Skeletal muscle satellite cell (primary cell): ENCODE data around the genes PRKG1, IPMK and BICC1.

DNA sequence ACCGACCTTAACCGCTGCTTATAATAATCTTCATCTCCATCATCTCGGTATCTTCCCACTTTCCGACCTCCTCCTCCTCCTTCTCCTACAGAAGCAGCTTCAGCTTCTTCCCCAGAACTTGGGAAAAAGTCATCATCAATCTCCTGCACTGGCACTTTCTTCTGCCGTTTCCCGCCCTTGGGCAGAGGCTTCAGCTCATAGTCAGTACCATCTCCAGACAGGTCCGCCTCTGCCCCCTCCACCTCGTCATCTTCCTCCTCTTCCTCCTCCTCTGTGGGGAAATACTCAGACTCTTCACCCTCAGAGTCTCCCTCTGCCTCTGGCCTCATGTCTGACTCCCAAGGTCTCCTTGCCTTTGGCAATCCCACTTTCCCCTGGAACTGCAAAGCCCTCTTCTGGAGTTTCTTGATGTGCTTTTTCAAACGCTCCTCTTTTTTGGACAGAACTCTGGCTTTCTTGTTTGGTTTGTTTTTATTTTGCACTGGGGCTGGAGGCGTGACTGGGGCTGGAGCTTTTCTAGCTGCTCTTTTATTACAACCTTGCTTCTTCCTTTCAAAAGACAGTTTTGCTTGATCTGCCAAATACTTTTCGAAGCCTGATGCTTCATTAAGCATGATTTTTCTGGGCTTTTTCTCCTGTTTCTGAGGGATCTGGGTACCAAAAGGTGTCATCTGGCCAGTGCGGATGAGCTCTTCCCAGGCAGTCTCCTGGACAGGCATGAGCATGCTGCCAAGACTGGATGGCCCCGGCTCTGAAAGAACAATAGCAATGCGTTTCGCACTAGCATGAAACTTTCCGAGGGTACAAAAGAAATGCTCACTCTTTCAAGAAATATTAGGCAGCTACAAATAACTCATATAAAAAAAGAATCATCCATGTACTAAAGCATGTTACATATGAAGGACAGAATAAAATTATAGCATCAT is 14.6 kb downstream of the ERCC6 start:
- CAGE, long polyA plus RNA: no peak

GRCh38 chr10:50374245-50375456 is 123.3 kb upstream of the ASAH2 start:
- CAGE, long polyA plus RNA: no peak

DNA sequence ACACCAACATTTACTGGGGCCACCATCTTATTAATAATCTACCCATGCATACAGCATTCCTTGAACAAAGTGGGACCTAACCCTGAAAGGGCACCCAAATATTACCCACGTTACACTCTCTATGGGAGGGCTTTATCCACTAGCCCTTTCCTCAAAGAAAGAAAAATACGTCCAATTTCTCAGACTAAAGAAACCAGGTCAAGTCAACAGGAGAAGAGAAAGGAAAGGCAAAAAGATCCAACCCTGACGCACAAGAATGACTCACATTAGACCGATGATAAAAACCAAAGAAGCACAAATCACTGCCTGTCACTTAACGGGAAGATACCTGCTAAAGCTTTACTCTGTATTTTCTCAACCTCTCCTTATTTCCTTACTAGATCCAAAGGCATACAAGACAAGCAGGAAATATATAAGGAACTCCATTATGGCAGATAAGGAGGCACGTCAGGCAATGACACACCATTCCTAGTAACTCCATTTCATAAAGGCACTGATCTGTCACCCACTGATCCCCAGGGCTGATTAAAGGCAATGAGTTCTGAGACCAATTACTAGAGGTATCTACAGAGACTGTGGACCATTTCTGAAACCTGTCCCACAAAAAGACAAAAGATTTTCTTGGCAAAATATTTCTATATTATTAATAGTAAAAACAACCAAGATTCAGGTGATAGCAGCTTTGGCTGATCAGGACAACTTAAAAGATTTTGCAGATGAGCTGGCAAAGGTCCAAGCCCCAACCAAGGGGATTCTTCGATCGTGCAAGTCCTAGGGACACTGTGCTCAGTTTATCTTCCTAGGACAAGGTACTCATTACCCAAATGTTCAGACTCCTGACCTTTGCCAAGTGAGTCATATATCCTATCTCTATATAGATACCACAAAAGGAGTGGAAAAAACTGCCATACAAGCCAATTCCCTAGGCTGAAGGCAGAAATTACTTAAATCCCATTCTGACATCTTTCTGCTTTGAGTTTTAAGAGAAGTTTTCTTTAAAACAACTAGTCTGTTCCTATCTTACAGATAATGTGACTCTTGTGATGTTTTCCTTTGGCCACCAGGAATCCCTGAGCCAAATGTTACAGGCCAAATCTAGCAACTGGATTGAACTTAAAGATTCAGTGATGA is 142.2 kb upstream of the ASAH2 start:
- CAGE, long polyA plus RNA: no peak

DNA sequence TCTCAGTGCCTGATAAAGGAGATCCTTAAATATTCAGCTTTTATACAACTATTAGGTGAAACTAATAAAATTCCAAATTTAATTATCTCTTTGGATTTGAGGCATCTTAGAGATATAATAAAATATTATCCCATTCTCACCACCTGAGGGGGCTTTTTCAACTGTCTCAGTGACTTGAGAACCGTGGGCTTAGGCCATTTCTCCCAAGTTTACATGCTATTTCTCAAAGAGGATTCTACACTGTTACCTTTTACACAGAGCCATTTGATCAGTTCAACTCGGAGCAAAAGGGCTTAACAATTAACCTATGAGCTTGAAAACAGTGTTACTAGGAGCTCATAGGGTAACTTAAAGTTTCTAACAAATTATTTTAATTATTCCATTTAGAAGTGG is 165.1 kb upstream of the ASAH2 start:
- CAGE, long polyA plus RNA: no peak

DNA sequence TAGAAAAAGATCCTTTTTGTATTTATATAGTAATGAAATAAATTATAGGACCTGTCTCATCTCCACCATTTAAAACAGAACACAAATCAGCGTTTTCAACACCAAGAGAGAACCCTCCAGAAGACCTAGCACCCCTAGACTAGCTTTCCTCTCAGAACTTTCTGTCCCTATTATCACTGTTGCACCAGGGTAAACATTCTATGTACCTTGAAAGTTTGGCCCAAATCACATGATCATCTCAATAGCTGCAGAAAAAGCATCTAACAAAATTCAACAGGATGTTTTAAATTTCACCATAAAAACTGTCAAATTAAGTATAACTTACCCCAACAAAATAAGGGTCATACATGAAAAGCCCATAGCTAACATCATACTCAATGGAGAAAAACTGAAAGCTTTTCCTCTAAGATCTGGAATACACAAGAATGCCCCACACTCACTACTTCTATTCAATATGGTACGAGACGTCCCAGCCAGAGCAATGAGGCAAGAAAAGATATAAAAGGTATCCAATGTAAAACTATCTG is 50.9 kb downstream of the SGMS1 start:
- CAGE, long polyA plus RNA: no peak

- CAGE, long polyA plus RNA: no peak
These were observed 25.0 kb upstream of the SGMS1 start for GRCh38 chr10:50648658-50649180.

DNA sequence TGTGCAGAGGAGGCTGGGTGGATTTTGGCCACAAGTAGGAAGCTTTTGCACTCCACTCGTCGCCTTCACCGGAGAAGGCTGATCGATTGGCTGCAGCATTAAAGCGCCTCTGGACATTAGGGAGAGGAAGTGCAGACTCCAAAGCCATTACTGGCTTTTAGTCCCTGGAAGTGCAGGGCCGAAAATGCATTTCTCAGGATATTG is 81.7 kb upstream of the PRKG1 start:
- CAGE, long polyA plus RNA: no peak

GRCh38 chr10:51074282-51075163 is at the start of gene PRKG1:
PRKG1 (plus strand) TSS chr10:51074487.
- CAGE, long polyA plus RNA: no peak

DNA sequence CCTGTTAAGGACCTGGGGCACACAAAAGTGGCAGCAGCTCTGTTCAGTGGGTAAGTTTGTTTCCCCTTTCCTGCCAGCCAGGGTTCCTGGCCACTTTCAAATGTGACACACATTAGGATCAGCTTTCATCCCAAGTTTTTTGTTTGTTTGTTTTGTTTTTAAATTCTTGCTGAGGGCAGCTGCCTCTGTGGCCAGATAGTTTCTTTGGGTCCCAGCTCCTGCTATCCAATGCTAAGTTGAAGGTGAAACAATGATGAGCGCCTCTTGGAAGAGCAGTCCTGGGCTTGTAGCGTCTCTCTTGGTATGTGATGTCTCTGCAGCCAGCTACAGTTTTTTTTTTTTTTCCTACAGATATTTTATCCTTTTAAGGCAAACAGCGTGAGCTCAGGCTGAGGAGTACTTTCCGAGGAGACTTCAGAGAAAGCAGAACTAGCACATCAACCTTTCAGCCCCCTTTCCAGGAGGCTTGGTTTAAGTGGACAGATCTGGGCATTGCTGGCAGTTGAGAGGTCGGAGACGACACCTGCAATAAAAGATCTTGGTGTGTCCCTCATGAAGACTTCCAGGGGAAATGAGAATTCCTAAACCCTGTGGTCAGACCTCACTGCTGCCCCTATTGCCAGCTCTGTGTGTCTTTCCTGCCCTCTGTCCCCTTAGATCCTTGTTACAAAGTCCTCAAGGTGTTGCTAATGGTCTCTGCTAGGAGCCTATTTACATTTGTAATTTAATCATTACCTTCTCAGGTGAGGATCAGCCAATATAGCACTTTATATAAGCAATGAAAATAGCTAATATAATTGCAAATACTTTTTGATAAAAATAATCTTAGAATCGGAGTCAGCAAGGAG is 9.1 kb downstream of the PRKG1 start:
- CAGE, long polyA plus RNA: no peak

DNA sequence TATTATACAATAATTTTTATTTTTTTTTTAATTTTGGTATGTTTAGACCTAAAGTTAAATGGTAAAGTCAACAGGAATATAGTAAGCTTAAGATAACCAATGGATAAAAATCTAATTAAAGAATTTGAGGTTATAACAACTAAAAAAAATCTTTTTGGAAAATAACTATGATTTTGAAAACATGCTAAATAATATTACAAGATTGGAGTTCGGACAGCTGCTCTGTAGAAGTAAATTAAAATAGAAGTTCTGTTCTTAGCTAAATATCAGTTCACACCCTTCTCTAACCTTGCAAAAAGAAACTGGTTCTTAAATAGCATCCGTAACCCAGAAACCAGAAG is 164.6 kb downstream of the PRKG1 start:
- CAGE, long polyA plus RNA: no peak

- CAGE, long polyA plus RNA: no peak
These were observed 207.8 kb downstream of the PRKG1 start for GRCh38 chr10:51281815-51282745.

DNA sequence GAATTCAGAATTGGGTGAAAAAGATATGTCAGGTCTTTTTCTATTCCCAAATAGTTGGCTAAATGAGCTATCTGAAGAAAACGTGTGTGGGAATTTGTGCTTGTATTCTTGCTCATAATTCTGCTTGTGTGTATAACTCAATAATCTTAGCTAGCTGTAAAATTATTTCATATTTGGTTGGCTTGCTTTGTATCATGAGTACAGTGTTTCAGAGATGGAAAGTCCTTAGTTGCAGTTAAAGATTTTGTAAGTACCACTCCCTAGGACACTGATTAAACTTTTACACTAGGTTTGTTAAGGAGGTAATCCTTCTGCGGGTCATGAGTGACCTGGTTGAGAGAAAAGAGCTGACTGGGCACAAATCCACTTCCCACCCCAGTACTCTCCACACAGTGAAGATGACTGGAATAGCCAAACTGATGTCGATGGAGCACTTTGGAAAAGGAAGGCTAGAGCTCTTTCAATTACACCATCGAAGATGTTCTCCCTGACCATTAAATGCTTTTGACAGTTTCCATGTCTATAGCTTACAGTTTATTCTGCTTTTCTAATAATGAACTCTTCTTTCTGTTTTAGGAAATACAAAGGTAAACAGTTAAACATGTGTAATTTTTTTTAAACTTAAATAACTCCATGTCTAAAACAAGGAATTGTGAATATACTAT is 191.9 kb downstream of the CSTF2T start:
- CAGE, long polyA plus RNA: no peak

DNA sequence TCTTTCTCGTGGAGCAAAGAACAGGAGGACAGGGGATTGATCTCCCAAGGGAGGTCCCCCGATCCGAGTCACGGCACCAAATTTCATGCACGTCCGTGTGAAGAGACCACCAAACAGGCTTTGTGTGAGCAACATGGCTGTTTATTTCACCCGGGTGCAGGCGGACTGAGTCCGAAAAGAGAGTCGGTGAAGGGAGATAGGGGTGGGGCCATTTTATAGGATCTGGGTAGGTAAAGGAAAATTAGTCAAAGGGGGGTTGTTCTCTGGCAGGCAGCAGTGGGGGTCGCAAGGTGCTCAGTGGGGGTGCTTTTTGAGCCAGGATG is 275.1 kb upstream of the DKK1 start:
- CAGE, long polyA plus RNA: no peak

GRCh38 chr10:52774469-52775216 is 2.1 kb upstream of the MBL2 start:
- CAGE, long polyA plus RNA: no peak

- CAGE, long polyA plus RNA: no peak
These were observed 461.3 kb downstream of the ZWINT start for GRCh38 chr10:55899480-55900467.

DNA sequence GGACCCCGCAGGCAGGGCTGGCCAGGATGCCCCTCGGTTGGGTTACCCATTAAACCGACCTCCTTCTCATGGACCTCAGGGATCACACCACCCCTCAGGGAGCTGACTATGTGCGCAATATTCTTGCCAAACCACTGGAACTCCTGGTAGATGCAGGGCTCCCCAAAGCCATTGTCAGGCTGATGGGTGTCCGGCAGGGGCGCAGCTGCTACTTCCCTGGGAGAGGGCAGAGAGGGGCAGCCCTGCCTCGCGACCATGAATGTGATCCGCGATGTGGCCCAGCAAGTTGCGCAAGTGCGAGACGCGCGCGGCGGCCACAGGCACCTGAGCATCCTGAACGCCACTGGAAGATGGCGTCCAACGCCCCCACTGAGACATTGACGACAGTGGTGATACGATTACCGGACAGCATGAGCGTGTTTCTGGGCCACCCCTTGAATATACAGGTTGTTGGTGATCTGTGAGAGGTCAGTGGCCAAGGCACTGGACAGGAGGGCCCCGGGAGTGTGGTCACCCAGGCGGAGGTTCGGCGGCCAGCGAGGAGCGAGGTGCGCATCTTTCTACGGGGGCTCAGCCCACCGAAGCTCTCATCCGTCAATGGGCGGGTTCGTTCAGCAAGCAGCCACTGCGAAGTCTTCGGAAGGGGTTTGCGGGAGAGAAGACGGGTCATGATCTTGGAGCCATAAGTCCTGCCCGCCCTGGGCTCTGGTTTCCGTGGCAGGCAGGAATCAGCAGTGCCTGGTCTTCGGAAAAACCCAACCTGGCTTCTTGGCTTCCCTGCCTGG is 161.1 kb downstream of the IPMK start:
- CAGE, long polyA plus RNA: no peak

DNA sequence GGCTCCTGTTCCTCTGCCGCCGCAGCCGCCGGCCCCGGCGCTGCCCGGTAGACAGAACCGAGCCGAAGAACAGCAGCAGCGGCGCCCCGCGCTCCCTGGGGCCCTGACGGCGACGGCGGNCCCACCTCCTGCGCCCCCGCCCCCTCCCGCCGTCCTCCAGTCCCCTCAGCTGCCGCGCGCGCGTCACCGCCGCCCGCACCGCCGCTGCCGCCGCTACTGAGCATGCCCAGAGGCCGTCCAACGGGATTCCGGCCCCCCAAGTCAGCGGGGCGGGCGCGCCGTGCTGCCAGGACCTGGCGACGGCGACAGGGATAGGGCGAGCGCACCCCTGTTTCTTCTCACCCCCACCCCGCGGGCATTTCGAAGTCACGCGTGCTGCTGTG is at the start of gene IPMK:
IPMK (minus strand) TSS at position 71 of the 383 bp plus-strand sequence.
- CAGE, long polyA plus RNA: no peak

DNA sequence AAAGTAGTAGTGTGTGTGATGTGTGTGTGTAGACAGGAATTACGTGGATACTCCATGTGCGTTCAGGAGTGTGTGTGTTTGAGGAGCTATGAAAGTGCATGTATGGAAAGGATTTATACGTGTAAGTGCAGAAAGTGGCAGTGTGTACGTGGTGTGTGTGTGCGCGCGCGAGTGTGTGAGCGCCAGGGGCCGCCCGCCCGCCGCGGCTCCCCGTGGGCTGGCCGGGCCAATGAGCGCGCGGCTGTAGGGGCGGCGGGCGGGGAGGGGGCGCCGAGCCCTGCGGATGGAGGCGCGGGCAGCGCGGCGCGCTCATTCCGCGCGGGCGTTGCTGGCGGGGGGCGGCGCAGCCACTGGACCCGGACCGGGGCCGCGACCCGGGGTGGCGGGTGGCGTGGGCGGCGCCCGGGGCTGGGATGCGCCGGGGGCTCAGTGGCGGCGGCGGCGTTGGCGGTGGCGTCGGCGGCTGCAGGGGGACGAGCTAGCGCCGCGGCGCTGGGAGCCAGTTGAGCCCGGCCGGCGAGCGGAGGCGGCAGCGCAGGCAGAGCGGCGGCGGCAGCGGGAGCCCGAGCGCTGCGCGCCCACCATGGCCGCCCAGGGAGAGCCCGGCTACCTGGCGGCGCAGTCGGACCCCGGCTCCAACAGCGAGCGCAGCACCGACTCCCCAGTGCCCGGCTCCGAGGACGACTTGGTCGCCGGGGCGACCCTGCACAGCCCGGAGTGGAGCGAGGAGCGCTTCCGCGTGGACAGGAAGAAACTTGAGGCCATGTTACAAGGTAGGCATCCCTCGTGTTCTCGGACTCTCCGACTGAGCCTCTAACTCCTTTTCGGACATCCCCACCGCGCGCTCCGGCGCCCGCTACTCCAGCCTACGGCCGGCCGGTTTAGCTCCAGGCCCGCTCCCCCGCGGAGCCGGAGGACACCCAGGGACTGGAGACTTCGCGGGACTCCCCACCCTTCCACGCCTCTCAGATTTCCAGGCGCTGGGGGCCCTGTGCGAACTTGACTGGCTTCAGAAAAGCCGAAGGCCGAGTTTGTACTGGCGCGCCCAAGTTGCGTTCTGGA is at the start of gene BICC1:
BICC1 (plus strand) TSS at position 312 of the 1,062 bp plus-strand sequence.
- CAGE, long polyA plus RNA: no peak

DNA sequence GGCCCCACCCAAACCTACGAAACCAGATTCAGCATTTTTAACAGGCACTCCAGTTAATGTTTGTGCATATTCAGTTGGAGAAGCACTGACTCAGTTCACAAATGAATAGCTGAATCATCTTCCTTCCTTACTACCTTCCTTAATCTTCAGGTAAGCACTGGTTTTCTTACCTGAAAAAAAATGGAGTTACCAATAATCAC is 122.5 kb downstream of the SLC16A9 start:
- CAGE, long polyA plus RNA: no peak

DNA sequence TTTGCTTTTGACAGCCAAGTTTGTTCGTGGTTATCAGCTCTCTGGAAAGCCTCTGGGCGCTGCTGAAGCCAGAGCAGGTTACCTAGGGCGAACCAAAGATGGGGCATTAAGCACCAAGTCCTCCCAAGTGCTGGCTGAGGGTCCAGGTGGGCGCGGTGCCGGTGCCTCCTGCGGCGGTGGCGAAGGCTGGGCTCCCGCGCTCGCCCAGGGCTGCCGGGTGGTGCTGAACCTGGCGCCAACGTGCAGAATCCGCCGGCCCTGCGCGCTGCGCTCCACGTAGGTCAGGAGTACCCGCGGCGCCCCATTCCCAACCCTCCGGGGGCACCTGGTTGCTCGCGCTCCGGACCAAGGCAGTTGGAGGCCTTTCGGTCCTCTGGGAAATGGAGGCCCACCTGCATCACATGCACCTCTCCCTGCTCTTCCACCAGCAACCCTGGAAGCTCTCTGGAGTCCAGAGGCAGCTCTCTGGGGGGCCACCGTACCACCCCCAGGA is 902 bp downstream of the SLC16A9 start:
- CAGE, long polyA plus RNA: no peak